Osteocyte (in vitro differentiated cells): ENCODE measurements around a stretch of chr2.

DNA sequence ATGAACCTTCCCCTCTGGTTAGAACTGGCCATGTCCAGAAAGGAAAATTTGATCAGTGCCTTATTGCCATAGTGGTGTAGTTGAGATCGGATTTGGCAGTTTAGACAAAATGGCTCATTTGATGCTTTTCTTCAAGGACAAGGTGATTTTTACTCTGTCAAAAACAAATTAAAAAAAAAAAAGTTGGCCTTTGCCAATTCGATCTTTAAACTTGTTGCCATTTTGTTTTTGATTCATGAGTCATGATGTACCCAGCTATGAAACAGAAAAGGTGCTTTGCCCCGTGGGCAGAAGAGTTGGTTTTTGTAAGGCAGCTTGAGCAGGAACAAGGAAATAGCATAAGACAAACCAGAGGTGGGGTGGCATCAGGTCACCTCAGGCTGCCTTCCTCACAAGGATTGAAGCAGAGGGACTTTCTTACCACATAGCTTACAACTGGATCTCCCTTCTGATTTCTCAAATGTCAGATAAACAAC is 123.9 kb downstream of the ARL4C start:
- PRO-cap, result no peak

DNA sequence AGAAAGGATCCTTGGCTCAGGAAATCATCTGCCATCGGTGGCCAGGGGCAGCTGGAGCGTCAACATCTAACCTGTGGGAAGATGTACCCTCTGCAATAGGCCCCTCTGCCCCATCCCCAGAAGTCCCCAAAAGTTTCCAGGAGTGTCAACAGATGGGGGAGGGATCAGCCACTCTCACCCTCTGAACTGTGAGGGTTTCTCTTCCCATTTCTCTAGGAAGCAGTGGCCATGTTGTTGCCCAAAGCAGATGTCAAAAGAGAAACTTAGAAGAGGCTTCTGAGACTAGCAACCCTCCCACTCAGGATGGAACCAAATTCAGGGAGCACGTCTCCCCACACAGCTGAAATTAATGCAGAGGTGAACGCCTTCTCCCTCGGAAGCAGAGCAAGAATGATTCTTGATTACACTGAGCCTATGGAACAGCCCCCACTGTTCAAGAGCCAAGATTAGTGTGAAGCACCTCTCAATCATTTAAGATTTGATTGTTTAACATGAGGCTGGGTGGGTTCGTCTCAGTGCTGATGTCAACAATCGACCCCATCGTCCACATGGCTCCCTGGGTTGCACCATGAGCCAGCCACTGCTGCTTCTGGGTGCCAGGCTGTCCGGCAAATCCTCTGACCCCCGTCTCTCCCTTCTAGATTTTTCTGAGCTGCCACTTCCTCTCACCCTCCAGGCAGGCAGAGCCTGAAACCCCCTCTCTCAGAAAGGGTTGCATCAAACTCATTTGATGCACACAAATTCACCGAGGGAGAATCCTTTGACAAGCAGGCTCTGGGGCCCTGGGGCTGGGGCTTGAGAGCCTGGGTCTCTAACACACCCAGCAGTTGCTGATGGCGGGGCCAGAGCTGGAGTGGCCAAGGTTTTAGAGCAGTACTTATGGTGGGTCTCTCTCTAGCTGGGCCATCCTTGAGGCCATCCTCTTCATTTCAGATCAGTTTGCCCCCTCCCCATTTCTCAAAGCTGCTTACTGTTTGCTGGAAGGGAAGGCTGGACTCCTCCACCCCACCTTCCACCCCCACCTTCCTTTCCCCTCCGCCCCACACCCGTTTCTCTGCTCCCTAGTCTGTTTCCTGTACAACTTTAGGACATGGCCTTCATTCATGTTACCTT is 69.9 kb downstream of the ARL4C start:
- PRO-cap, result no peak

DNA sequence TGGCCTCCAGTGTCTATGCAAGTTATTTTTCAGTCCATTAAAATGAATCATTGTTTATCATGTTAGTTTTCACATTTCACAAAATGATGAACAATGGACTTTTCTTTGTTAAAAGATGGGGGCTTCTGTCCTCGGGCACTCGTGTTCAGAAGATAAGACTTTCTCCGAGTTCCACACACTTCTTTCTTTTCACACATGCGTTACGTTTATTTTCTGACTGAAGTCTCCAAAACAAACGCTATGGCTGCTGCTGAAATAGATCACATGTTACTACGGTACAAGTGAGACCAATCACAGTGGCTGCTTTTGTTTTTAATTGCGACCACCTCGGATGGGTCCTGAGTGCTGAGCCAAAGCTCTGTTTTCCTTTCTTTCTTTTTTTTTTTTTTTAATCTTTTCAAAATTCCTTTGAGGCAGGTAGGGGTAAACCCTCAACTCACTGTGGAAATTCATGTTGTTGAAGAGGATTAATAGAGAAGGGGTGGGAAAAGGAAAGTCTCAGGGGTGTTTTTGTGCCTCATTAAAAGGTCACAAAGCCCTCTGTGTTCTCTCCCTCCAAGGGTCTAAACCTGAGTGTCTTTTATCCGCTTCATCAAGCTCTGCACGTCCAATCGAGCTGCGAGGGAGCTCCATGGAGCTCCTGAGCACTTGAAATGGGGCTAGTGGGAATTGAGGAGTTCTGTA is 48.3 kb downstream of the ARL4C start:
- PRO-cap, result no peak

DNA sequence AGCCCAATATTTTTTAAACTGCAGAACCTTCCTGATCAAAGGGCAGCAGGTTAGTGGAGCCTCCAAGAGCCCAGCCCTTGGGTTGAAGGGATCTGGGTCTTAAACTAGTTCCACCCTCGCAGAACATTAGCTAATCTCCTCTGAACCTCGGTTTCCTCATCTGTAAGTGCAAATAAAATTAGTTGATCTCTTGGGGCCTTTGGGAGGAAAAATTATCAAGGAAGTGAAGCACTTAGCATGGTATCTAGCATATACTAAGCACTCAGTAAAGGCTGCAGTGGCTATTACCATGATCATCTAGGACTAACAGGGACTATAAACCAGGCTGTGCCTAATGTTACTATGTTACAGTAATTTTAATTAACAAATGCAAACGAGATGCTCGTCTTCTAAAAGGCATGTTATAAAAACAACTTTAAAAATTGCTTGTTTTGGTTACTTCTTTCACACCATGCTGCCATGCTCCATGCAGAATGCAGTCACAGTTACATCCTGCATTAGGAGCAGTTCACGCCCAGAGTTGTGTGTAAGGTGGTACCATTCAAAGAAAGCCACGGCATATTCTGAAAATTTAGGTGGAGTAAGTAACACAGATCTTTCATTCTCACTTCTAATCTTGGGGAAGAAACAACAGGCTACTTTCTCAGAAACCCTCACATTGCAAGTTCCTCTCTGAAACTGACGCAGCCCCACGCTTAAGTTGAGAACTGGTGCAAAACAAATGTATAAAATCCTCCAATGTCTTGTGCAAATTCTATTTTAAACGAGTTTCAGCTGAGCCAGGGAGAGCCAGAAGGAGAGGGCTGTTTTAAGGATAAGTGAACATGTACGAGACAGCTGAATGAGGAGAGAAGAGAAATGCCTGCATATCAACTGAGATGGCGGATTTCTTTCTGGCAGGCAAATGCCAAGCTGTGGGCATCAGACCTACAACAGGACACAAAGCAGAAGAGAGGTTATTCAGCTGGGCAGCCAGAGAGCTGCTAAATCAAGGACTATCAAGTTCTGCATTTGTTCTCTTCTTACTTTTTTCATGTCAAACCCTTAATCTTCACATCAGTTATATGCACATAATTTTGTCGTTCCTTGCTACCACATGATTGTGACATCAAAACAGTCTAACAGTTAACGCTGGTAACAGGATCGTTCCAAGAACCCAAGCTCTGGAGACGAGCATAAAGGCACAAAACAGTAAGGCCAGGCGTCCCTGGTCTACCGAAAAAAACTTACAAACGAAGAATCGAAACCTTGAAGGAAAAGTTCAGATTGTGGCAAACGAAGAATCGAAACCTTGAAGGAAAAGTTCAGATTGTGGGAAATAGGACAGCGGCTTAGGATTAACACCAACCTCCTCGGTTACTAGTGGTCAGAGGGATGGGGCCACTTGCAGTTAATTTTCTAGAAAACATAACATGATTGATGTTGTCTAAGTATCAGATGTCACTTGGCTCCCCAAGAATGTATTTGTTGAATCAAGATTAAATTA is 6.5 kb downstream of the ARL4C start:
- PRO-cap, result no peak

GRCh38 chr2:234493127-234493528 is 3.8 kb downstream of the ARL4C start:
- PRO-cap, result no peak

GRCh38 chr2:234494181-234494562 is 2.7 kb downstream of the ARL4C start:
- PRO-cap, result no peak

- PRO-cap, result no peak
Observed at GRCh38 chr2:234494563-234494759, 2.4 kb downstream of the ARL4C start.

GRCh38 chr2:234631909-234632493 is 135.1 kb upstream of the ARL4C start:
- PRO-cap, result no peak

GRCh38 chr2:234686533-234686814 is 189.6 kb upstream of the ARL4C start:
- PRO-cap, result no peak

DNA sequence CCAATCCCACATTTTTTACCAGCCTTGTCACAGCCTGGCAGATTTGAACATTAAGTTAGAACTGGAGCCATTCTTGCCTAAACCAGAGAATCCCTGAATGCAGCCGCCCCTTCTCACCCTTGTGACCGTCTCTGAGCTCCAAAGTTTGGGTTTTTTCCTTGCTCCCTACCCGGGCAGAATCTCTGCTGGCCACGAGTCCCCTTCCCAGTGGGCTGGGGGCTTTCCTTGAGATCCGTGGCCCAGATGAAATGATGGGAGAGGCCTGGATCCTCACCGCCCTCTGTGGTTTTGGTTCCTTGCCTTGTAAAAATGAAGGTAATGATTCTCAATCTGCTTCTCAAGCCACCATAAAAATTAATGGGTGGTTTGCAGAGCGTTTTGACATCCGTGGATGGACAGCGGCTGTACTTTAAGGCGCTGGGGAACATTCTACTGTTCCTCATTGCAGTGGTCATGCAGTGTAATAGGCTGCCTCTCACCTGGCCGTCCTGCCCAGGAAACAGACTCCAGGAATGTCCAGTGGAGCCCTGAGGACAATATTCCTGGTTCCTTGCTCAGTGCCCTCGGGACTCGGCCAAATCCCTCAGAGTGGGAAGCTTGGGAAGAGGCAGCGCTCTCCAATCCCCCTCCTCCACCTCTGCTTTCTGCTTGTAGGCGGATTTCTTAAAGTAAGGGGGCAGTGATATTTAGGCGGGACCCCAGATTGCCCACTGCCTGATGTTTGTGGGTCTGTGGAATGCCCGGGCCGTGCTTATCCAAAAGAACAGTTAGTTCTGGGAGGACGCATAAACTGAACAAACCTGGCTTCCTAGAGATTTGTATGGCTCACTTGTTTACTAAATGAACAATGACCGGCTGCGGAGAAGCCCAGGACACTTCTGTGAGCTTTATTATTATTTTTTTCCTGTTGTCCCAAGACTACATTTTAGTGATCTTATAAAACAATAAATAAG is 1.7 kb downstream of the SH3BP4 start:
- PRO-cap, result unidirectional peak, minus-strand start at position 133 of the sequence

DNA sequence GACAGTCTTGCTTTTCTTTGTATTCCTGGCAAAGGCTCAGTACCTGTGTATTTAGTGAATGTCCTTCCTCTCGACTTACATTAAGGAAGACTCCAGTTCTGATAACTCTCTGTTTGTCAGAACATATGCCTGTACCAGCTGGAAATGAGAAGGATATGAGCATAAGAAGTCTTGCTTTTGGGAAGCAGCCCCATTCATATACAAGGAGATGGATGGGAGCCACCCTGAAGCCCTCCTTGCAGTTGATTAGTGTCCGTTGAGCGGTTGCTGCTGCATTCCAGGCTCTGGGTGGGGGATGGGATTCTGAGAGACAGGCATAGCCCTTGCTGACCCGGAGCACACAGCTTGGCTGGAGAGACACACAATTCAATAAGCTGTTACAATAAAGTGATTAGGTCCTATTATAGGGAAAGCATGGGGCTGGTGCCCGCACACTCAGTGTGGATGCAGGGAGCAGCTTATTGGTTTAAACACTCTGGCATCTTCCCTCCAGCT is 59.9 kb downstream of the SH3BP4 start:
- PRO-cap, result no peak

GRCh38 chr2:235031306-235031982 is 79.6 kb downstream of the SH3BP4 start:
- PRO-cap, result no peak

DNA sequence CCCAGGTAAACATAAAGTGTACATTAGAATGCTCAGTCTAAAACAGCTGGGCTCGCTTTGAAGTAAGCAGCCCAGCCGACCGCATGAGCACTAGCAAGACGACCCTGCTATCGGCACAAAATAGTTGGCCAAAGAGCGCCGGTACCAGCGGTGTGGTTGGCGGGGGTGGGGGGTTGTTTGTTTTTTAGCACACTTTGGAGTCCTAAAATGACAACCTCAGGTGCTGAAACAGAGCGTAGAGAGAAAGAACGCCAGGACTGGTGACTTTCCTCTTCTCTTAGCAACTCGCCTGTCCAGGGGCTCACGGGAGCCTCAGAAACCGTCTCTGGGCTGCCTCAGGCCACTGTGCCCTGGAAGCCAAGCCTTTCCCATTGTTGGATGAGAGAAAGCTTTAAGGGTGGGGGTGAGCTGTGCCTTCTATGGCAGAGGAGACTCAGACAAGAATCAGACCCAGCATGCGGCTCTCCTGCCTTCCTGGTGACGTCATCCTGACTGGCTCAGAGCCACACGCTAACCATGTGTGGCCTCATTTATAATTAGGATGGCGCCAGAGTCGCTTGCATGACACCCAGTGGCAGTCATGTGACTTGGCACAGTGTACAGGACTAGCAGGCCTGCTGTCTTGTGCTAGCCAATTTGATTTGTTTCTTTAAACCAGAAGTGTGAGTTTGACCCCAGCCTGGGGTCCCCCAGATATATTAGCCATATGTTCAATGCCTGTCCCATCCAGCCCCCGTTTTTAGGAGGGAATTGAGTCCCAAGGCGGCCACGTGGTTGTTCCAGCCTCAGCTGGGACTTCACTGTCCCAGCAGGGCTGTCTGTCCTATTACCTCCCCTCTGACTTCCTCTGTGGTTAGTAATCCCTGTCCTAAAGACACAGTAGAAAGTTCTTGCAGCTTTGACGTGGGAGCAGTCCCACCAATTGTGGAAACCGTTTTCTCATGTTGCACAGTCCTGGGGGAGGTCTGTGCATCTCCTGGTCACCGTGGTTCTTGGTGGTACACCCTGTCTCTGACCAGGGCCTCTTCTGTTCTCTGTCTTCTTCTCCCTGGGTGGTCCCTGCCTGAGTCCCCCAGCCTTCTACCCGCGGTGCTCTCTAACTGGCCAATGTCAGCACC is 99.2 kb downstream of the SH3BP4 start:
- PRO-cap, result no peak

GRCh38 chr2:235053608-235054313 is 101.9 kb downstream of the SH3BP4 start:
- PRO-cap, result no peak

GRCh38 chr2:235444246-235444859 is 49.5 kb upstream of the AGAP1 start:
- PRO-cap, result no peak

DNA sequence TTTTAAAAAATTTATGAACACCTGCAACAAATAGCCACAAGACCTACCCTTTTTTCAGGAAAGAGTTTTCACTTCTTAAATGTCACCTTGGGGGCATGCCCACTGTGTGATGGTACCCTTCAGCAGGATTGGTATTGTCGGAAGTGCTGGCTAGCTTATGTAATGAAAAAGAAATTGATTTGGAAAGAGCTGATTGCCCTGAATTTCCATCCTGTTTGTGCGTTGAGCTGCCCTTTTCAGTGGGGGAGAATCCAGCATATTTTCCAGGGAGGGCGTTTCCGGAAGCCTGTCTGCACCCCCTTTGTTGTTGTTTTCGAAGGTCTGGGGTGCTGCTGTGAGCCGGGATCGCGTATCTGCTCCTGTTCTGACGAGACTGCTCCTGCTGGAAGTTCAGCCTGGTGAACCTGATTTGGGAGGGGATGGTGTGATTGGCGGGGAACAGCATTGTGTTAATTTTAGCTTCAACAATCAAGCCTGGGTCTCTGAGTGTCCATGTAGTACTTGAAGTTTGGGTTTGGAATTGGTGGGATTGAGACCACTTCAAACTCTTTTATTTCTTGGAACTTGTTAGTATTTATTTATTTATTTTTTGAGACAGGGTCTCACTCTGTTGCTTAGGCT is 9.3 kb downstream of the AGAP1 start:
- PRO-cap, result no peak

GRCh38 chr2:235535530-235536033 is 41.7 kb downstream of the AGAP1 start:
- PRO-cap, result no peak

DNA sequence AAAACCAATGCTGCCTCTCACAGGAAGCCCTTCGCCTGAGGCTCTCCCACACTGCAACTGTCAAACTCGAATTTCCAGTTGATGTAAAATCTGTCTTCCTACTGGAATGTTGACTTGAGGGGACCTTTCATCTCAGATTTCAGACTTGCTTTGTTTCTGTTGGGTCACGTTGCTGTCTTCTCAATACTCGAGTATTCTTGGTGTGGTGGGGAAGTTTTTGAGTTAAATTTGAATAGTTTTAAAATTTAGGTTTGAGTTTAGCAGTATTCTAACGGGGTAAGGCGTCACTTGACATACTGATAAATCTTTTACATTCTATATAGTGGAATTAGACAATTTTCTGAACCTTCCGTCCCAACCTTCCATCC is 50.8 kb downstream of the AGAP1 start:
- PRO-cap, result no peak

GRCh38 chr2:235576976-235578207 is 83.5 kb downstream of the AGAP1 start:
- PRO-cap, result no peak

- PRO-cap, result no peak
Observed at GRCh38 chr2:235660670-235661206, 166.9 kb downstream of the AGAP1 start.